AG09319 (cell line): Measurements from ENCODE around the gene ADCY1.

DNA sequence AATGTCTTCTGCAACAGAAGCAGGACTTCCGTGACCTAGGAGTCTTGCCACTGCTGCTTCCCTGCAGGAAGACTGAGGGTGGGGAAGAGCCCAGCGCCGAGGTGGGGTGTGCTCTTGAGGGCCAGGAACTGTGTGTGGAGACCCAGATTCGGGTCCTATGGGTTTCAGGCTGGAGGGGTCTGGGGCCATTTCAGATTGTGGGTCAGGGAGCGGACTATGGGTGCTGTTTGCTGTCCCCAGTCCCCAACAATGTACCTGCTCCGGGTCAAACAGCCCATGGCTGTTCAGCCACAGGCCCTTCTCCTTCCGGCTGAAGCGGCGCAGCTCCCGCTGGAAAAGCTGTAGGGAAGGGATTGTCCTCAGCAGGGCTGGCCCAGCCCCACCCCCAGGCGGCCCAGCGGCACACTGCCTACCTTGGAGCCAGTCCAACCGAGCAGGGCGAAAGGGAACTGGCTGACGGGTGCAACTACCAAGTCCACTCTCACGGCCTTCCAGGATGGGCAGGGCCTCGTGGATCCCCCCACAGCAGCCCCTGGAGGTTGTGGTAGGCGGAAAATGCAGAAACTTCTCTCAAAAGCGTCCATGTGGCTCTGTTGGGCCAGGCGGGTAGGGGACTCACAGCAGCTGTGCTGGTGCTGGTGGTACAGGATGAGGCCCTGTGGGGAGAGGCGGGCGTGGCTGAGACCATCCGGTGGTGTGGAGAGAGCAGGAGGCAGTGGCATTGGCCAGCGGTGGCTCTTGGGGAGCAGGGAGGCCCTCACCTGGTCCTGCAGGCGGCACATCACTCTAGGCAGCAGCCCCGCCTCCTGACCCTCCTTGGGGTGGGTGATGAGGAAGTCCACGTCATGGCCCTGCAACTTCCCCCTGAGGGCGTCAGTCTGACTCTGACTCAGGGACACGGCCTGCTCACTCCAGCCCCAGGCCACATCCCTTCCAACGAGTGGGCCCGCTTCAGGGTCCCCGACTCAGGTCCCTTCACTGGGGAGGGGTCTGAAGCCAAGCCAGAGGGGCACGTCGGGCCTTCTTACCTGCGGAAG lies 8.3 kb upstream of the PGAM2 start:
- RRBS, result no CpG with 5 or more reads among the region's 35 CpGs

GRCh38 chr7:44096945-44097756 lies 7.0 kb upstream of the AEBP1 start:
- RRBS, result no CpG with 5 or more reads among the region's 10 CpGs

DNA sequence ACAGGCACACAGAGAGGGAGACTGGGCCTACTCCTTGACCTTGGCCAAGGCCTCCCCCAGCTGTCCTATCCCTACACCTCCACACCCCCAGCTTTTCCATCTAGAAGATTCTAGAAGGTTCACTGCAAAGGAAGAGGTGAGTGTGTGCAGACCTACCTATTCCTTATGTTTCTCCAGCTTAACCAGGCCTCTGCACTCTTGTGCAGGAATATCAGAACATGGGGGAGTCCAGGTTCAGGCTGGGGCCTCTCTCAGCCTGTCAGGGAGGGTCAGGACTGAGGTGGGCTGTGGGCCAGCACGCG lies 8.5 kb upstream of the POLD2 start:
- RRBS, result no CpG with 5 or more reads among the region's 2 CpGs

- RRBS, result 4% methylated on average over 3 of the region's 70 CpGs
Measured at GRCh38 chr7:44145124-44145845, 4.2 kb upstream of the MYL7 start.

- RRBS, result no CpG with 5 or more reads among the region's 2 CpGs
Measured at GRCh38 chr7:44486575-44486985, 3.9 kb downstream of the NUDCD3 start.

GRCh38 chr7:44561893-44562884 lies 11.5 kb downstream of the DDX56 start:
- RRBS, result no CpG with 5 or more reads among the region's 19 CpGs

GRCh38 chr7:44695885-44696179 lies 52.8 kb upstream of the ZMIZ2 start:
- RRBS, result no CpG with 5 or more reads among the region's 4 CpGs

GRCh38 chr7:44759953-44760850 lies 11.6 kb downstream of the ZMIZ2 start:
- RRBS, result 94% methylated on average over 2 of the region's 22 CpGs

DNA sequence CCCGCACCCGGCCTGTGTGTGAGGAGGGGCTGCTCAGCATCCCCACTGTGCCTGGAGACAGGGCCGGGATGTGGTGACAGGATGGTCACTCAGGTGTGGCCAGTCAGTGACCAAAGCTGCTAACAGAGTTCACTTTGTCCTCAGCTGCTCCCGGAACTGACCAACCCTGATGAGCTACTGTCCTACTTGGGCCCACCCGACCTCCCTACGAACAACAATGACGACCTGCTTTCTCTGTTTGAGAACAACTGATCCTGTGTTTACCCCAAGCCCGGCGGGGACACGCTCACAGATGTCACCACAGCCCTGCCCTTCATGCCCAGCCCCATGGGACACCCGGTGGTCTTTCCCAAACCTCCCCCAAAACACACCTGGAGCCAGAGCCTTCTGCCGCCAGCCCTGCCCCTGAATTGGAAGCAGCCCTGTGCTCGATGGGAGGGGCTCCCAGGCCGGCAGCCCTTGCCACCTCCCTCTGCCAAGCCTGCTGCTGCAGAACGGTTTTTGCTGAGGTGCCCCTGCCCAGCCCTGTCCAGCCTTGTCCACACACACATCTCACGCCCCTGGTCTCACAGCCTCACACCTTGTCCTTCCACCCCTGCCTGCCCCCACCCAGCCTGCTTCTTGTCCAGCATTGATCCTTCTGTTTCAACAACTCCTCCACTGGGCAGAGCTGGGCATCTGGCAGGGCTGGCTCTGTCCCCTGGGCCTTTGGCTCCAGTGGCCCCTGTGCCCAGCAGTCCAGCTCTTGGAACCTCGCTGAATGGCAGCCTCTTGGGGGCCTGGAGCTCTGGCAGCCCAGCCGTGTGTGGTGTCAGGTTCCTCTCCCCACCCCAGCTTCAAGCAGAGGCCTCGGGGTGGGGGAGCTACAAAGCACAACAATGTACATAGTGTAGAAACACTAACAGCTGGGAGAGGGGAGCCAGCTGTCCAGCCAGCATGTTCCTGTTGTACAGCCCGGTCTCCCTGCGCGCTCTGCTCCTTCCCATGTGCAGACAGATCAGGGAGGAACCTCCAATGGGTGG lies 19.0 kb downstream of the ZMIZ2 start:
- RRBS, result 78% methylated on average over 7 of the region's 22 CpGs

DNA sequence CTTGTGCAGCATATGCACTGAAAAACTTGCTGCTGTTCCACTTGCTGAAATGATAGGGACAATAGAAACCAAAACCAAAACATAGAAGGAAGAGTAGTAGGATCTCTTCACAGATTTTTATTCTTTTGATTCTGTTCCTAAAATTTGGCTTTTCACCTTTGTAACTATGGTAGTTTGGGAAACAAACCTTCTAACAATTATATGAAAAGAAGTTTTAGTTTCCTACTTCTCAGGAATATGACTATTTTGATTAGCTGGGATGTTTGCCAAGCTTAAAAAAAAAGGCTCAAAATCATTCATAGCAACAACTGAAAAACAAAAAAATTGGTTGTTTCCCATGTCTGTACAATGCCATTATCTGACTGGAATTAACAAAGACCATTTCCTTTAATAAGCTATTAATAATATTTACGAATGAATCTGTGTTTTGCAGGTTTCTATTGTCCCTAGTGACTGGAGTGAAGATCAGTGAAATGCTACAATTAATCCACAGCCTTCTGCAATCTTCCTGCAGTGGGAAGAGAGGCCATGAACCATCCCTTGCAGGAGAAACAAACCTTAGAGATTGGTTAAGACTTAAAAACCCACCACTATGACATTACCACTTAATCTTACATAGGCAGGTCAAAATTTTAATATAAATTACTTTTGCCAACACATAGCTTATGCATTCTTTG lies 4.2 kb downstream of the PURB start:
- RRBS, result no CpG with 5 or more reads among the region's 1 CpG

GRCh38 chr7:44883429-44884067 lies 1.8 kb downstream of the PURB start:
- RRBS, result no CpG with 5 or more reads among the region's 4 CpGs

GRCh38 chr7:44977888-44978526 lies 808 bp downstream of the MYO1G start:
- RRBS, result 100% methylated on average over 3 of the region's 8 CpGs

- RRBS, result no CpG with 5 or more reads among the region's 78 CpGs
Measured at GRCh38 chr7:44985940-44987293, 7.6 kb upstream of the MYO1G start.

DNA sequence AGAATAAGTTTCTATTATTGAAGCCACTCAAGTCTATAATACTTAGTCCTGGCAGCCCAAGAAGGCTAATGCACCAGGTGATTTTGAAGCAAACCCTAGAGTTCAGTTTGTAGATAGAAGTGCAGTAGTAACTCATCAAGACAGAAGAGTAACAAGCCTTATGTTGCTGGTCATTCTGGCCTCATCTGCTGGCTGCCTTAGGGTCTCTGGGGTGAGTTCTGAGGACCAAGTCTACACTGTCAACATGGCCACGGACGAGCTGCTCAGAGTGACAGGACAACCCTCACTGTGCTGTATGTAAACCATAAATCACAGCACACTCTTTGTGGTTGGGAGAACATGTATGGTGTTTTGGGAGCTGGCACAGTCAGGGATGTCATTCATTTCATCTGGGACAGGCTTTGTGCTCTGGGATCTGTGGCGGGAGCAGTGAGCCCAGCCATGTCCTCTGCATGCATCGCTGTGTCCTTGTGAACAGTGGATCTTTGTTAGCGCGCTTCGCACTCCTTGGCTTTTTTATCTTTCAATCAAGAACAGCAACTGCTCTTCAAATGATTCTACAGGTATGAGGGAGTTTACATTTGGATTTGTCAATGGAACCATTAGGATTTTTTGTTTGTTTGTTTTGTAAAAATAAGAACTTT lies 7.0 kb downstream of the CCM2 start:
- RRBS, result no CpG with 5 or more reads among the region's 7 CpGs

DNA sequence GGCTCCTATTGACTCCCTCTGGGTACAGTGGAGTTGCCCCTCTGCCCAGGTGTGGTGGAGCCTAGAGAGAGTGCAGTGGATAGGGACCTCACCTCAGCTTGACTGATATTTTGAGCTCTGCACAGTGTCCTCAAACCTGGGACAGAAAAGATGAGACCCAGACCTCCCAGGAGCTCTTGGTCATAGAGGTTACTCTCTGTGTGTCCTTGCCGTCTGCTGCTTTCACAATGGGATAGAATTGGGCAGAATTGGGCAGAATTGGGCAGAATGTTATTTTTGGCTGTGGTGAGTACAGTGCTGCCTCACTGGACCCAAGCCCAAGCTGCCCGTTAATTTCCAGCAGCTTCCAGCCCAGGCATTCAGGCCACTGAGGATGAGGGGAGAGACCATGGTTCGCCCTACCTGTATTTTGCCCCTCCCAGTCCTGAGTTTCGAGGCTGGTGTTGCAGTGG lies 23.8 kb downstream of the NACAD start:
- RRBS, result no CpG with 5 or more reads among the region's 4 CpGs

DNA sequence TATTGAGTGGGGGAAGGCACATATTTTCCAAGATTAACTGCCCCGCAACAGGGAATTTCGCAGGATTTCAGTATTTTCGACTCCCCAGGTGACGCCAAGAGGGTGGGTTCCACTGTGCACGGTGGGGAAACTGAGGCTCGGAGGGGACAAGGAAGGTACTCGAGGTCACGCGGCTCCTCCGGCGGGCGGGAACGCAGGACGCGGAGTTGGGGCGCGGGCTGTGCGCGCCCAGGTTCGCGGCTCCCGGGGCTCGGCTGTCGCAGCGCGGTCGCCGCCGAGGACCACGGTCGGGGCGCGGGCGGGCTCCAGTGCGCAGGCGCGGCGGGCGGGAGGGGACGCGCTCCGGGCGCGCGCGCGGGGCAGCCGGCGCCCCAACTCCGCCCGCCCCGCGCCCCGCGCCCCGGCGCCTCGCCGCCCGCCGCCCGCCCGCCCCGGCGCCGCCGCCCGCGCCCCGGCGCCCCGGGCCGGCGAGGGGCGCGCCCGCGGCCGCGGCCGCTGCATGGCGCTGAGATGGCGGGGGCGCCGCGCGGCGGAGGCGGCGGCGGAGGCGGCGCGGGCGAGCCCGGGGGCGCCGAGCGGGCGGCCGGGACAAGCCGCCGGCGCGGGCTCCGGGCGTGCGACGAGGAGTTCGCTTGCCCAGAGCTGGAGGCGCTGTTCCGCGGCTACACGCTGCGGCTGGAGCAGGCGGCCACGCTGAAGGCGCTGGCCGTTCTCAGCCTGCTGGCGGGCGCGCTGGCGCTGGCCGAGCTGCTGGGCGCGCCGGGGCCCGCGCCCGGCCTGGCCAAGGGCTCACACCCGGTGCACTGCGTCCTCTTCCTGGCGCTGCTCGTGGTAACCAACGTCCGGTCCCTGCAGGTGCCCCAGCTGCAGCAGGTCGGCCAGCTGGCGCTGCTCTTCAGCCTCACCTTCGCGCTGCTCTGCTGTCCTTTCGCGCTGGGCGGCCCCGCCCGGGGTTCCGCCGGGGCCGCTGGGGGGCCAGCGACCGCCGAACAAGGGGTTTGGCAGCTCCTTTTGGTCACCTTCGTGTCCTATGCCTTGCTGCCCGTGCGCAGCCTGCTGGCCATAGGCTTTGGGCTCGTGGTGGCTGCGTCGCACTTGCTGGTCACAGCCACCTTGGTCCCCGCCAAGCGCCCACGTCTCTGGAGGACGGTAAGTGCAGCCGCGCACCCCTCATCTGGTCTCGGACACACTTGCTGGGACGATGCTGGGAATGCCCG lies at the start of gene ADCY1:
Gene ADCY1 (plus strand): TSS at position 335 of the 1,217 bp plus-strand sequence.
- RRBS, result 2% methylated on average over 28 of the region's 166 CpGs

GRCh38 chr7:45697757-45698216 lies 123.6 kb downstream of the ADCY1 start:
- RRBS, result no CpG with 5 or more reads among the region's 2 CpGs

GRCh38 chr7:45767789-45768014 lies 105.2 kb downstream of the CCDC201 start:
- RRBS, result no CpG with 5 or more reads among the region's 8 CpGs

DNA sequence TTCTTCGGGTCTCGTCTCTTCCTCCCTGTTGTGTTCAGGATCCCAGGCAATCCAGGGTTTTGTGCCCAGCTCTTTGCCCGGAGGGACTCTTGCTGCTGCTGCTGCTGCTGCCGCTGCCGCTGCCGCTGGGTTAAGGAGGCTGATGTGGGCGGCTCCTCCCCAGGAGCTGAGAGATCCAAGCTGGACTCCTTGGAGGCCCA lies 6.9 kb downstream of the CCDC201 start:
- RRBS, result no CpG with 5 or more reads among the region's 7 CpGs

DNA sequence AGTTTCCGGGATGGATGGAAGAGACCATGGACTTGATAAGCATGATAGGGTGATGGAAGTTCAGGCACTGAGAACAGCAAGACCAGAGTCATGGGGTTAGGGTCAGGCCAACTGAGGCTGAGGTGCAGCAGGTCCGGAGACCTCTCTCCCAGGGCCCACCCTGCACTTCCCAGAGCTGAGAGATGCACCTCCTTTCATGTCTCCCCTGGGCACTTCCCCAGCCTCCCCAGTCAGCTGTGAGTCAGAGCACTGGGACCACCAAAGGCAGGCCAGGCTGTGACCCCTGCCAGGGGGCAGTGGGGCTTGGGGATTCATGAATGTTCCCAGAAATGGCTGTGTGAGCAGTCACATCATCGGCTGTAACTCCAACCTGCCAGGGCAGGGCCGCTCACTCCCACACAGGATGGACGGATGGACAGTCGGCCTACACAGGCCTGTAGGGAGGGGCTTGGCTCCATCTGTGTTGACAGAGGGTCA lies 3.2 kb upstream of the IGFBP1 start:
- RRBS, result no CpG with 5 or more reads among the region's 6 CpGs